Foreskin keratinocyte (primary cell): ENCODE results near the genes RAC2 and SH3BP1.

- RAMPAGE, total RNA = no peak
These were observed 28.0 kb downstream of the MYH9 start for GRCh38 chr22:36359531-36360336.

GRCh38 chr22:36370176-36371171, 17.3 kb downstream of the MYH9 start:
- RAMPAGE, total RNA = no peak

GRCh38 chr22:36382605-36382874, 5.2 kb downstream of the MYH9 start:
- RAMPAGE, total RNA = no peak

DNA sequence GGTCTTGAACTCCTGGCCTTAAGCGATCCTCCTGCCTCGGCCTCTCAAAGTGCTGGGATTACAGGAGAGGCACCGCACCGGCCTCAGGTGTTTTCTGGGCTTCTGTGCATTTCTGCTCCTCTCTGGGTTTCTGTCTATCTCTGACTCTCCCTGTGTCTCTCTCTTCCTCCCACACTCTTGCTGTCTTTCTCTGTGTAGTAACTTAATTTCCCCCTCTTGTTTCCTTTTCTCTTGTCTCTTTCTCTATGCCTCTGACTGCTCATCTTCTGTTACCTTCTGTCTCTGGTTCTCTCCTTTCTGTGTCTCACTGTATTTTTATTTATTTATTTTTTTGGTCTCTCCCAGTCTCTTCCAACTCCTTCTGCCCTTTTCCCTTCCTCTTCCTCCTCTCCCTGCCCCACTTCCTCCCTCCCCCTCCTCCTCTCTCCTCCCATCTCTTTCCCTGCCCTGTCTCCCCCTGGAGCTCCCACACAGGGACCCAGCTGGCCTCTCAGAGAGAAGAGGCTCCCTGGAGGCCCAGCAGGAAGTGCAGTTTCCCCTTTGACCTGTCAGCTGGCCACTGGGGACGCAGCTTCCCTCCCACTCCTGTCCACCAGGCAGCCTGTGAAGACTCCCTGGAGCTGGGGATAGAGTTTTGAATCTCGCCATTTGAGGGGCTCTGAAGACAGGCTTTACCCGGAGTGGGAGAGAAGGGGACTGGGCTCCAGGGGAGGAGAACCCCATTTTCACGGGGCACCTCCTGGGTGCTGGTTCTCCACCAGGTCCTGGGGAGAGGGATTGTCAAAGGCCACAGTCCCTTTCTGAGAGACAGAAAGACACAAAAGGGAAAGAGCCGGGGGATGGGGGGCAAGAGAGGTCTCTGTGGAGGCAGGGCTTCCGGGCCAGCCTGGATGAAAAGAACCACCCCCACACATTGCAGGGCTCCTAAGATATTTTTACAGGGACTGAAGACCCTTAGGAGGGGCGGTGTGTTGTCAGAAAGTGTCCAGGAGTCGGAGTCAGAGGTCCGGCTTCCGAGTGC, 38.4 kb upstream of the MYH9 start:
- RAMPAGE, total RNA = no peak

- RAMPAGE, total RNA = no peak
These were observed 14.3 kb downstream of the TXN2 start for GRCh38 chr22:36466764-36467950.

- RAMPAGE, total RNA = no peak
These were observed 13.4 kb downstream of the TXN2 start for GRCh38 chr22:36468011-36468442.

DNA sequence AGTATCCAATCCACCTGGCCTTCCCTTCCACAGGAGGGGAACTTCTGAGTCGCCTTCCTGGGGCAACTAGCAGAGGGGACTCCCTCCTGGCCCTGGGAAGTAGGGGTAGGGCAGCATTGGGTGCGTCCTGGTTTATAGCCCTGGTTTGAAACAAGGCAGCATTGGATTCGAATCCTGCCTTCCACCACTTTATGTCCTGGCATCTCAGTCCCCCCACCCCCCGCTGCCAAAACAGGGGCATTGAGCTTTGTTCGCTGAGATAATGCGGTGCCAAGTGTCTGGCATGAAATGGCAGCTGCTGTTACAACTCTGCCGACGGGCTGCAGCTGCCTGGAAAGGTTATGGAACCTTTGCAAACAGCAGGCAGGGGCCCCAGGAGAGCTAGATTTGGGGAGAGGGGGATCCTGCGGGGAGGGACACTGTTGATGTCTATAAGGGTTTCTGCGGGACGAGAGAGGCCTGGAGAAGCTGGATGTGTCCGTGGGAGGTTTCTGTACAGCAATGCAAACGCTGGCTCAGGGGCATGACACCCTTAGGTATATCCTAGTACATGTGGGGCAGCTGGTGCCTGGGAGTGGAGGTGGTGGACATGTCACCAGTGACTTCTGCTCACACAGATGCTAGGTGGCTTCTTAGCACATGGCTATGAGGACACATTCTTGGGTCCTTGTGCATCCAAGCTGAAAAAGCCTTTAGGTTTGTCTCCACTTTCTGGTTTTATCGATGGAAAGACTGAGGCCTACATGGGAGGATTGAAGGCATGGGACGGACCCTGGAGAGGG, 1.8 kb downstream of the TST start:
- RAMPAGE, total RNA = no peak

GRCh38 chr22:37024249-37024997, 4.9 kb downstream of the MPST start:
- RAMPAGE, total RNA = no peak

DNA sequence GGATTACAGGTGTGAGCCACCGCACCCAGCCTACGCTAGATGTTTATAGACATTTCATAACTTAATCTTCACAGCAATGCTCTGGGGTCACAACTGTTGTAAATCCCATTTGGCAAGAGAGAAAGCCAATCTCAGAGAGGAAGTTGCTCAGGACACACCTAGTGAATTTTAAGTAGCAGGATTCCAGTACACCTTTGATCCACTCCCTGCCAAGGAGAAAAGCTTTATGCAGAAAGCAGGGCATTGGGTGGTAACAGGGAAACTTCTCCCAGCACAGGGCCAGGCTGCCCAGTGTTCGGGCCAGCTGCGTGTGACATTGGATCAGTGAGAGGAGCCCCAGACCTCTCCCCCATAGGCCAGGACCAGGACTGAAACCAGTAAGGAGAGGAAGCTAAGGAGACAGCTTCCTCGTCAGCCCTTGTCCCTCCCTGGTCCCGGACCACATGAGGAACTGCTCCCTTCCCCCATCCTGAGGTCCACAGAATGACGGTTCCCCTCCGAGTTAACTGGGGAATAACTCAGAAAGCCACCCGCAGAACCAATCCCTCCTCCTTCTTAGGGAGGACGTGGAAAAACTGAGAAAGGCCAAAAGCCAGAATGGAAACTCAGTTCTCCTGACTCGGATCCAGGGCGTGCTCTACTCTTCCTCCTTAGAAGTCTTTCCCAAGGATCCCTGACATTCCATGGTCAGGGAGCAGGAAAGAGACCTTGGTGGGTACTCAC, 1.0 kb upstream of the KCTD17 start:
- RAMPAGE, total RNA = no peak

DNA sequence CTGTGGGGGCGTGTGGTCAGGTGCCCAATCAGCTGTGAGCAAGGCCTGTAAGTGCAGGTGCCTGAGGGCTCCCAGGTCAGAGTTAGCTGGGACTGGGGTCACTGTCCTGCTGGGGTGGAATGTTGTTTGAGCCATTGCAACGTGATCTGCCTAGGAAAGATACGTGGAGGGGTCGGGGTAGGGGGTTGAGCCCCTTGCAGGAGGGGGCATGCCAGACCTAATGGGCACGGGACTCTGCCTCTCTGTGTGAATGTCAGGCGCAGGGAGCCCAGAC, 17.0 kb upstream of the TMPRSS6 start:
- RAMPAGE, total RNA = no peak

DNA sequence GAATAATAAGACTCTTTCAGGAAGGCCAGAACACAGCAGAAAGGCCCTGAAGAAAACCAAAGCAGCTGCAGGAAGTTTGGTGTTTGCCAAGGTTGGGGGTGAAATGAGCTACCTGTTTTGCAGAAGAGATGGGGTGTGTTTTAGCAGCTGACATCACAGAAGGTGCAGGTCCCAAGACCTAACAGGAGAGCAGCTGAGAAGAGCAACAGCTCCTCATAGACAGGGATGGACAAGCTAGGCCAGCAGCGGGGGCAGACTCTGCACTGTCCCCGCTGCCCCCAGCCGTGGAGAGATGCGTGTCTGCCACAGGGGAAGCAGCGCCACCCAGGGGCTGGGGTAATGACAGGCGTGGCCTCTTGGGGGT, 17.9 kb downstream of the C1QTNF6 start:
- RAMPAGE, total RNA = no peak

- RAMPAGE, total RNA = no peak
These were observed at the start of gene RAC2 for GRCh38 chr22:37244087-37244957. Gene RAC2, minus strand, starts transcription at chr22:37244269.

GRCh38 chr22:37566152-37566859, 6.0 kb downstream of the CDC42EP1 start:
- RAMPAGE, total RNA = no peak

DNA sequence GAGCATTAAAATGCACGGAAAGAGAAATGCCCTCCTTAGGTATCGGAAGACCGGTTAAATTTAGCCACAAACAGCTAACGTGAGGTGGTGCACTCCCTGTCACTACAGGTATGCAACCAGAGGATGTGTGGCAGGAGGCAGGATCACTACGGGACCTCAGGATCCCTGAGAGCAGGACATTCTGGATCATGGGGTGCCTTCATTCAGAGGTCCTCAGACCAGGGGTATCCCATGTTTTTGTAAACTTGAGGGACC, 9.5 kb downstream of the CDC42EP1 start:
- RAMPAGE, total RNA = no peak

GRCh38 chr22:37616229-37616925, 7.7 kb downstream of the GGA1 start:
- RAMPAGE, total RNA = no peak

DNA sequence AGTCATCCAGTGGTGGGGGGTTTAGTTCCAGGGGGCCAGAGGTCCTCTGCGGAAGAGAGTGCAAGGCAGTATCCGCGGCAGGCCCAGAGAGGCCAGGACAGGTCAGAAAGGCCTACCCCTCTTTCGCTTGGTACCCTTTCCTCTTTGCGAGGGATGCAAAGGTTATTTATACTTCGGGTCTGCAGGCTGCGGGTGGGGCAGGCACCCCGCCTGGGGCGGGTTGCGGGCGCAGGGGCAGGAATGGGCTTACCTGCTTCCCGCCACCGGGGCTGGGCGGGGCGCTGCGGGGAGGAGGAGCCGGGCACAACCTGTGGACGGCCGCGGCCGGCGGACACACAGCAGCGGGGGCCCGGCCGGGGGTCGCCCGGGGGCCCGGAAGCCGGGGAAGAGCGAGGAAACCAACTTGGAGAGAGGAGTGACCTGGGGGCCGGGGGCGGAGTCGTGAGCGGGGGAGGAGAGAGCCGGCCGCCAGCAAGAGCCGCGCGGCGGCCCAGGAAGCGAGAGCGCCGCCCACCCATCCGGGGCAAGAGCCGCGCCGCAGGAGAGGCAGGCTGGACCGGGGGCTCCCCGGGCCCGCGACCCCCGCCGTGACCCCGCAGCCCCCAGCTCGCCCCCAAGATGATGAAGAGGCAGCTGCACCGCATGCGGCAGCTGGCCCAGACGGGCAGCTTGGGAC, at the start of gene SH3BP1:
Gene SH3BP1 (plus strand): TSS at position 500 of the 676 bp plus-strand sequence.
- RAMPAGE, total RNA = start-site peak on the plus strand centred at position 504 of the sequence, 38 bp wide, 58 and 77 reads in 2 replicates

GRCh38 chr22:37640790-37641574, 1.5 kb downstream of the SH3BP1 start:
- RAMPAGE, total RNA = no peak

GRCh38 chr22:37749645-37750499, 53.0 kb downstream of the TRIOBP start:
- RAMPAGE, total RNA = no peak

- RAMPAGE, total RNA = no peak
These were observed 53.8 kb downstream of the TRIOBP start for GRCh38 chr22:37750624-37751139.

DNA sequence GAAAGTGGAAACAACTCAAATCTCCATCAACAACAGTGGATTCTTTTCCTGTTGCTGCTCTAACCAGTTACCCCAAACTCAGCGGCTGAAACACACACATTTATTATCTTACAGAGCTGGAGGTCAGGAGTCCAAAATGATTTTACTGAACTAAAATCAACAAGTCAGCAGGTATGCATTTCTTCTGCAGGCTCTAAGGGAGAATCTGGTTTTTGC, 9.0 kb upstream of the H1-0 start:
- RAMPAGE, total RNA = no peak